Vermiform appendix (tissue), 1 donor: ENCODE measurements around the genes LTA4H and GARIN6.

GRCh38 chr12:95944381-95944645, 1.2 kb downstream of the AMDHD1 start:
- PRO-cap = no peak

- PRO-cap = bidirectional peak, plus-strand start at chr12:96035403, minus-strand start at chr12:96035389; bidirectional peak, plus-strand start at chr12:96035758, minus-strand start at chr12:96035583
Measured at GRCh38 chr12:96034996-96036306, at the start of gene LTA4H. Gene LTA4H, minus strand, starts transcription at chr12:96035587.

- PRO-cap = no peak
Measured at GRCh38 chr12:96047398-96048377, 12.3 kb upstream of the LTA4H start.

DNA sequence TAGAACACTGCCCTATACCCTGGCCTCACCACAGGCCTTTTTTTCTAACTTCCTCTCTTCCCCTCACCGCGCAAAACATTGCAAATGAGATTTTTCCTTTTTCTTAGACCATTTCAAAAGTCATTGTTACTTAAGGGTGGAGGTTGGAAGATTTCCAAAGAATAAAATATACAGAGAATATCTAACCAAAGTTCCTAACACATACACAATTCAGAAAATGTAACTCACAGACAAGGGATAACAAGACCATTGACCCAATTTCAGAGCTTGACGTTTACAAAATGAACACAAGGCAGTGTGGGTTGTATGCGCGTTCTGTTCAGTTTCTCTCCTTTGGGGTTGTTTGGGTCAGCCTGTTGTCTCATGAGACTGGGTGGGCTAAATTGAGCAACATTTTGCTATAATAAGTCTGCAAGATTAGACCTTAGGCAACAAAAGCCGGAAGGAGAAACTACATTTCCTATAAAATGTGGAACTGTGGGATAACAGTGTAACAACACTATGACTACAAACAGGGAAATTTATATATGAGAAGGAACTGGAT, 18.8 kb upstream of the LTA4H start:
- PRO-cap = no peak

GRCh38 chr12:96107988-96108834, 72.8 kb upstream of the LTA4H start:
- PRO-cap = no peak

DNA sequence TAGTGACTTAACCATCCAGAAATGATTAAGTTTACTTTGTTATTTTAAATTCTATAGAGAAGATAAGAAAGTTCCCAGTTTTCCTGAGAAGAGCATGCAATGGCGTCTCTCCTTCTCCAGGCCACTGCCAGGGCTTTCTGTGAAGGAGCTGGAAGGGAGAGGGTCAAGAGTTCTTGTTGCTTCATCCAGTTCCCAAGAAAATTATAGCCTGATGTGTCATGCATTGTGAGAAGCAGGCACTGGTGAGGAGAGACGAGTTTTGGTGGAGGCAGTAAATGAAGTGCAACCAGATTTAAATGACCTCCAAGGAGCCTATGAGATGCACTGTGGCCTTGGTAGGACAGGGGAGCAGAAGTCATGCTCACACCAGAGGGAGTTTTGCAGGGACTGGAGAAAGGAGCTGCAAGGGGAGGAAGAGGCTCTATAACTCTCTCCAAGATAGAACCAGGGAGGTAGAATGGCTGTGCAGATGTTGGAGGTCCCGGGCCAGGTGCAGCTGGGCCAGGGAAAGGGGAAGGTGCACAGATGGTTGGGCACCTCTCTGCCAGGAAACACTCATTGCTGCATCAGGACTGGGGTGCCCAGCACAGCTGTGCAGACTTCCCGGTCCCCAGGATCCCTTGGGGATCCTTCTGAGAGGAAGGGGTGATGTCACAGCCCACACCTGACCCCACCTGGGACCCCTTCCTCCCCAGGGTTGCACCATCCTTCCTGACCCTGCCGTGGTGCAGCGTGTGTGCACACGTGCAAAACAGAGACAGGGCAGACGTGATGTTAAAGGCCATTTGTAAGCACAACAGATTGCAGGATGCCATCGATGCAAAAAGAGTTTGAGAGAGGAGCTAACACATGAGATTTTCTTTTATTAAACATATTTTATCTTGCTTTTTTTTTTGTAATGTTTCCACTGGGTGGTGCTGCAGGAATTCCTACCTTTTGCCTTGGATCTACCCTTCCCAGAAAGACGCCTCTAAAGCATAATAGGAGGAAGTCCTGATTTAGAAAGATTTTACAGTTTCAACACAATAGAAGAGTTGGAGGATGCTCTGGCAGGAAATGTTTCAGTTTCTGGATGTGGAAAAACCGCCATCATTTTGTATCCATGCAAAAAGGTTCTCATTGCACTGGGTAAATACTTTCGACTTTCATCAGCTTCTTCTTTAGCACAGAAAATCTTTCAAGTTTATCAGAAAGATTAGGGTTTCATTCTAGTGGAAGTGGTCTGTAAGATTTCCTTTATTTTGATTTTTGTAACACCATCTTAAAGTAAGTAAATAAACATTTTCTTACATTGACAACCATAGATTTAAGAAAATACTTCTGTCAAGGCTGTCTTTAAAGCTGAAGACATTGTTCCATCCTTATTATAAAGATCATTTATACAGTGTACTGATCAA, 14.7 kb downstream of the ELK3 start:
- PRO-cap = no peak

GRCh38 chr12:96236190-96236832, 42.1 kb downstream of the ELK3 start:
- PRO-cap = no peak

DNA sequence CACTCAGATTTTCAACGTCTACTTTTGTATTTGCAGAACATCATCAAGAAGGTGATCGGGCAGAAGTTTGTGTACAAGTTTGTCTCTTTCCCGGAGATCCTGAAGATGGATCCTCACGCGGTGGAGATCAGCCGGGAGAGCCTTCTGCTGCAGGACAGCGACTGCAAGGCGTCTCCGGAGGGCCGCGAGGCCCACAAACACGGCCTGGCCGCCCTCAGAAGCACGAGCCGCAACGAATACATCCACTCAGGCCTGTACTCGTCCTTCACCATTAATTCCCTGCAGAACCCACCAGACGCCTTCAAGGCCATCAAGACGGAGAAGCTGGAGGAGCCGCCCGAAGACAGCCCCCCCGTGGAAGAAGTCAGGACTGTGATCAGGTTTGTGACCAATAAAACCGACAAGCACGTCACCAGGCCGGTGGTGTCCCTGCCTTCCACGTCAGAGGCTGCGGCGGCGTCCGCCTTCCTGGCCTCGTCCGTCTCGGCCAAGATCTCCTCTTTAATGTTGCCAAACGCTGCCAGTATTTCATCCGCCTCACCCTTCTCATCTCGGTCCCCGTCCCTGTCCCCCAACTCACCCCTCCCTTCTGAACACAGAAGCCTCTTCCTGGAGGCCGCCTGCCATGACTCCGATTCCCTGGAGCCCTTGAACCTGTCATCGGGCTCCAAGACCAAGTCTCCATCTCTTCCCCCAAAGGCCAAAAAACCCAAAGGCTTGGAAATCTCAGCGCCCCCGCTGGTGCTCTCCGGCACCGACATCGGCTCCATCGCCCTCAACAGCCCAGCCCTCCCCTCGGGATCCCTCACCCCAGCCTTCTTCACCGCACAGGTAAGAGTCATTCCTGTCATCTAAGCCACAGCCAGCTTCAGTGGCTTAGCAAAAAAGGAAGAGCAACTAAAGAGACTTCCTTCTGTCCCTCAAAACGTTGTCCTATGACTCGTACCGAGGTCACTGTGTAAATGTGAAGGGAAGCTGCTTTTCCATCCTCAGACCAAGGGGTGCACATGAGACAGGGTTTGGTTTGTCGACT, 53.0 kb downstream of the ELK3 start:
- PRO-cap = no peak

DNA sequence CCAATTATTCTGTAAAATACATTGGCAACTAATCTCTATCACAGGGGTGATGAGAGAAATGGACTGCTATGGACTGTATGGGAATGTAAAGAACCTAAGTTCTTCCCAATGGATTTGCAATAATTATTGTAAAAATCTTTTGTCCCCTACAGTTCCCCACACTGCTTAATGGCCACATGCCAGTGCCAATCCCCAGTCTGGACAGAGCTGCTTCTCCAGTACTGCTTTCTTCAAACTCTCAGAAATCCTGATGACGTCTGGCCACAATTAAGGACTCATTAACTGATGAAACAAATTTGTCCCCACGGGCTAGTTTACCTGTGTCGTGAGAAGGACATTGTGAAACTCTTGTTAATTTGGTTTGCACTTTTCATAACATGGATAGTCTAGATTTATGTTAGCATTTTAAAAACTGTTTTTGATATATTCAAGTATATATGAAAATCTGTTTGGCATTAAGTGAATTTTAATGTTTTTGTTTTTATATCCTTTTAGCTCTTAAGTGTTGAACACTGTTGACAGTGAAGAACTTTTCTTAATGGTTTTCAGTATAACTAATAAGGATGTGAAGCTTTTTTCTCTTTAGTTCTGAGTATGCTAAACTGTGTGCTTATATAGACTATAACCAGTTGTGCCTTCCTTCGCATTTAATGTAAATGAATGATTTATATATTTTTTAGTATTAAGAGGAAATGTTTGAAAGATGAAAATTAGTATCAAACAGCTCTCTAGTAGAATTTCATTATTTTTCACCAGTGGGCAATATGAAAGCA, 72.9 kb downstream of the ELK3 start:
- PRO-cap = no peak

GRCh38 chr12:96271408-96272395, 77.5 kb downstream of the ELK3 start:
- PRO-cap = no peak

DNA sequence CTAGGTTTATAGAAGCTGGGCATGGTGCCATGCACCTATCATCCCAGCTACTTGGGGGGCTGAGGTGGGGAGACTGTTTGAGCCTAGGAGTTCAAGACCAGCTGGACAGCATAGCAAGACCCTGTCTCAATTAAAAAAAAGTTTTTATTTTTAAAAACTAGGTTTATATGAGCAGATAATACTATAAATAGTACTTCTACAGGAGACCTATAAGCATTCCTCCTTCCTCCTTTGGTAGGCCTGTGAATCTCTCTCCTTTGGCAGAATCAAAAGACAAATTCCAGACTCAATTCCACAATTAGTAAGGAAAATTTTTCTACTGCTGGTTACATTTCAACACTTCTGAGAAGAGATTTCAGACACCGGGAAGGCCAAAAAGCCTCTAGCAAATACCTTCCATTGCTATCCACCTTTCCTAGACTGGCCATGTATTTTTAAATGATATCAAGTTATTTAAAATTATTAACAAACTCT, 34.5 kb downstream of the CDK17 start:
- PRO-cap = no peak

- PRO-cap = unidirectional peak, plus-strand start at chr12:96398348
Measured at GRCh38 chr12:96397885-96398418, 2.3 kb downstream of the CDK17 start.

DNA sequence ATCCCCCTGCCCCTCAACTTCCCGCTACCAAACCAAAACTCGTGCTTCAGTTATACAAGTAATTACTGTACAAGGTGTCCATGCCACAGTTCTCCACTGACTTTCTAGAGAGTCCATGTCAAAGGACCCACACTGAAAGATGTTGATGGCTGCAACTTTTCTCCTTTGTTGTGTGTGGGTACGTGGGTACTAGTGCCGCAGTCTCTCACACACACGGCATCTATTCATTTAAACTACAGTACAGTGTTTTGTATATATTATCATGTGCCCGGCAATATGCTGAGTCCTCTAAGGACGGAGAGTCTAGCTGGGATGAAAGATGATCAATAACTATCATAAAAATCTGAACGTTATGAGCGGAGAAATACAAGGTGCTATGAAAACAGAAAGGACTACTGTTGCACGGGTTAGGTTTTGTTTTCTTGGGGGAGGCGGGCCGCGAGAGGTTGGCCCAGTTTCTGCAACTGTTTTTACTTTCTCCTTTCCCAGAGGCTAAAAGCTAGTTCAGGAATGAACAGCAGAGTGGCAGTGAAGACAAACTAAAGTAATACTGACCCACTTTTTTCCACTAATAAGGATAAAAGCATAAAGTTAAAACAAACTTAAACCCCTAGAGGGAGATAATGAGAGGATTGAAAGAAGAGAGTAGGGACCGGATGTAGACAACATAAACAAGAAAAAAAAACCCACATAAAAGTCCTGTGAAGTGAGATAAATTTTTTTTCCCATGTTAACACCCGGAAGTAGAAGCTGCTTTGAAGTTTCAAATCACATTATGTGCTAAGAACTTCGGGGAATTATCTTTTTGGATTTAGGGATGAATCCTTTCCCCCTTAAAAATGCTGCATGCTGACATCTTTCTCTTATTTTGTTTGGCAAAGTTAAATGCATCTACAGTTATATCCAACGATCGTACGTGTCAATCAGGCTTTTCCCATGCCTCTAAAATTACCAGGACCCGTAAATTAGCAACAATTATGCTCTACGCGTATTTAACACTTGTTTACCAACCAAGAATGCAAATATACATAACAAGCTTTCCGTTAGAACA, 879 bp upstream of the CDK17 start:
- PRO-cap = unidirectional peak, minus-strand start at position 667 of the sequence

DNA sequence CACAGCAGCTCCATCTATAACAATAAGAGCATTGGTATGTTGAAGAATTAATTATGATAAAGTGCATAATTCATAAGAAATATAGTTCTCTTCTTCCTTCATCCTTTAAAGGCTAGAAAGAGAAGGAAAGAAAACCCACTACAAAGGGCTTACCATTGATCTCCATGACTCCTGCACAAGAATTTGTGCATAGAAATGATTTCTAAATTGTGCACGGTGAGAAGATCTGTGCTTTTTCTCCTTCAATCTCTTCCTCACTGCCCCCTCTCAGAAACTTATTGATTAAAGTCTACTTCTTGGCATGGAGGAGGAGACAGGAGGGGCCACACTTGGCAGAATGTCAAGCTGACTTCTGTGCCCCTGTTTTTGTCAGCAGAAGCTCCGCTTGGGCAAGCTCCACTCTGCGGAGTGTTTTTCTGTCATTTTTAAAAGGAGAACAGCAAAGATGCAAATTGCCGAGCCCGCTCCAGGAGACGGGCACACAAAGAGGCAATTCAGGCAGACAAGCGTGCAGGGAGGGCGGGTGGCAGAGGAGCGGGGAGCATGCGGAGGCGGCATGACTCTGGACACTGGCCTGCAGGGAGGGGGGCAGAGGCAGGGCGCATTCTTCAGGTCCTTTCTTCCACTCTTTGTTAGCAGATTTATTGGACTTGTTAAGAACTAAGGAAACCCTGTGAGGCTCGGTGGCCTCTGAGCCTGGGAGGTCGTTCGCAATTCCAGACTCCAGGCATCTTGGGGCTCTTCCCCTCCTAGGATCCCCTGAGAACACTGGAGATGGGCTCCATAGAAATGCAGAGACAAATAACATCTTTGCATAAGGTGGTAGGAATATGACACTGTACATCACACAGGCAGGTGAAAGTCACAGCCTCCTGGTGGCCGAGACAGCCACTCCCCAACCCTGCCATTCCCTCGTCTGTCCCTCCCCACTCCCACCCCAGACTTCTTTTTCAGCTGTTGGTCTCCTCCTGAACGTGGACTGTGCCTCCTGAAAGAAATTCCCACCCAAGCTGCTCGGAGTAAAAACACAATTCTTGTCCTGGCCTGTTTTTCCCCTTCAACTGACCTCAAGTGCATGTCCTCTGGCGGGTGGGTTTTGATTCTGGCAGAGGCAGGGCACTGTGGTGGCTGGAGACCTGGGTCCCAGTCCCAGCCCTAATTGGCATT, 368.3 kb downstream of the NEDD1 start:
- PRO-cap = no peak

DNA sequence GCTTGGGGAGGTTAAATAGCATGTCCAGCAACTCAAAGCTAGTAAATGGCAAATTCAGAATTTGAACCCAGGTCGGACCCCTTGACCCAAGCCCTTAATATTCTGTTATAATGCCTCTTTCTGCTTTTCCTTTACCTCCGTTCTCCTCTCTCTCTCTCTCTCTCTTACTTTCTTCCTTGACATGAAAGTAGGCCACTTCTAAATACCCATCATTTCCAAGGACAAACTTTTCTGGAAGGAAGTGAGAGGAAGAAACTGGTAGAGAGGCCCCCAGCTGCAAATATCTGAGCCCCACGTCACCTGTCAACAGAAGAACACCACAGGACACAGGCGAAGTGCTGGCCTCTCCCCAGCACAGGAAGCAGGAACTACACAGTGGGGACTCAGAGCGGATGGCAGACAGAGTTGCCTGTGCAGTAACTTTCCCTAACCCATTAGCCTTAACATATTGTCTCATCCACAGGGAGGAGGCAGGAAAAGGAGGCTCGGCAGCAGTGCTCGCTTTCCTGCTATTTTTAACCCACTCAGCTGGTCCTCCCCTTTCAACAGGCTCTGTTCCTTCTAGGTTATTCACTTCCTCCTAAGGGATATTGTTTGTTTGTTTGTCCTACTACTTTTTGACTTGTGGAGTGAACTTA, 111.5 kb upstream of the TMPO start:
- PRO-cap = no peak

DNA sequence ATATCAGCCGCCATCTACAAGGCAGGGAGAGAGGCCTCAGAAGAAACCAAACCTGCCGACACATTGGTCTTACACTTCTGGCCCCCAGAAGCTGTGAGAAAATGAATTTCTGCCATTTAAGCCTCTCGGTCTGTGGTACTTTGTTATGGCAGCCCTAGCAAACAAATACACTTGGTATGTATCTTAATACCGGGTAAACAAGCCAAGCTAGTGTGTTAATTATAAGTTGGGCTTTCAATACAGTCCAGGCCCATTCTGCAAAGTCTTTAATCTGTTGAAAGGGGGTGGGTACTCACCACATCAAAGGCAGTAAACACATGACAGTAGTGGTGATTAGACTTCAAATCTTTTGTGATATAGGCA, 127.6 kb downstream of the APAF1 start:
- PRO-cap = unidirectional peak, plus-strand start at position 119 of the sequence

GRCh38 chr12:98894255-98895671, 249.7 kb downstream of the APAF1 start:
- PRO-cap = no peak

GRCh38 chr12:99647316-99647839, at the start of gene GARIN6:
Gene GARIN6, plus strand, starts transcription at chr12:99647753.
- PRO-cap = no peak

DNA sequence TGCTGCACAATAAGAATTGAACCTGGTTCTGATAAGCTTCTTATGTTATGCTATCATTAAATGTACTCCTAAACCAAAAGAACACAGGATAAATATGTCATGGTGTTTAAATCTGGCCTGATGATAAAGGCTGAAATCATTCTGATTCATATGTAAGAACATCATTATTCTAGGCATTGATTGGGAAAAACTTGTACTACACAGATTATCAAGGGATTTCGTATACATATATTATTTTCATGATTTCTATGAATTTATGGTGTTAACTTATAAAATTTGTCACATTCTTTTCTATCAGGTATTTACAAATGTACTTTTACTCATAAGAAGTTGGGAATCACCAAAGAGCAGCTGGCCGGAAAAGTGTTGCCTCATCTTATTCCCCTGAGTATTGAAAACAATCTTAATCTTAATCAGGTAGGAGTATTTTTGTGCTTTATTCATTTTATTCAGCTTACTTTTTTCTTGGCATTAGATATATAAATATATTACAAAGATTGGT, 27.9 kb upstream of the SLC17A8 start:
- PRO-cap = no peak

DNA sequence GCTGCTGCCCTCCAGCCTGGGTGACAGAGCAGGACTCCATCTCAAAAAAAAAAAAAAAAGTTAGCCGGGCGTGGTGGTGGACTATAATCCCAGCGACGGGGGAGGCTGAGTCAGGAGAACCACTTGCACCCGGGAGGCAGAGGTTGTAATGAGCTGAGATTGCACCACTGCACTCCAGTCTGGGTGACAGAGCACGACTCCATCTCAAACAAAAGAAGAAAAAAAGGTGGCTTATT, 53.5 kb downstream of the SLC17A8 start:
- PRO-cap = no peak